OCI-LY7 (cell line): ENCODE measurements around a stretch of chr16.

GRCh38 chr16:89281011-89281714 lies 63.7 kb downstream of the ZNF778 start:
- PRO-cap: no peak
- RAMPAGE, long total RNA: no peak

DNA sequence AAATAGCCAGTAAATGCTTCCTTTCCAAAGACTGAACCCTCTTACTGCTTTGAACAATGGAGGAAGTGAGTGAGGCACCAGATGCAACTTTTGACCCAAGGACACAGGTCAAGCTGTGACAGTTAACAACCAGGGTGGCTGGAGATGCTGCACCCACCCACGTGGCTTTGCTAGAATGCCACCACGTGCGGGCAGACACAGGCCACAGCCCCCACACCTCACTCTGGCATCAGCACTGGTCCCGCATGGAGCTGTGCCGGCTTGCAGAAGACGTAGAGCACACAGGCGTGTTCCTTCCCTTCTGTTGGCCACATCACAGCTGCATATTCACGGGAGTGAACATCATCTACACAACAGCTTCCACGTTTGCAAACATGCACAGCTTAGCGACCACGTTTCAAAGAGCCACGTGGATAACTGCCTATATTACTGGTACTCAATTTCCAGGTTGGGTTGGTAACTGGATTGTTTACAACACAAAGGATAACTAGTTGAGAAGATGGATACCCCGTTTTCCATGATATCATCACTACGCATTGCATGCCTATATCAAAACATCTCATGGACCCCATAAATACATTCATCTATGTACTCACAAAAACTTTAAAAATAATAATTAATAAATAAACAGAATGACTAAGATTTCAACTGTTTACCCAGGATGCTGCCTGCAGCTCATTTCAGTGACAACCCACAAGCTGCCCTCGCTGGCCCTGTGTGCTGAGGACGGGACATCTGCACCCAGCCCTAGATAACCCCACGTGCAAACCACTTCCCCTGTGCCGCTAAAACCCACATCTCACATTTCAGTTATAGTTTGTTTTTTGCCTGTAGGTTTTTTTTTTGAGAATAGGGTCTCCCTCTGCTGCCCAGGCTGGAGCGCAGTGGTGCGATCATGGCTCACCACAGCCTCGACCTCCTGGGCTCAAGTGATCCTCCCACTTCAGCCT lies 132.1 kb downstream of the ANKRD11 start:
- PRO-cap: no peak
- RAMPAGE, long total RNA: no peak

DNA sequence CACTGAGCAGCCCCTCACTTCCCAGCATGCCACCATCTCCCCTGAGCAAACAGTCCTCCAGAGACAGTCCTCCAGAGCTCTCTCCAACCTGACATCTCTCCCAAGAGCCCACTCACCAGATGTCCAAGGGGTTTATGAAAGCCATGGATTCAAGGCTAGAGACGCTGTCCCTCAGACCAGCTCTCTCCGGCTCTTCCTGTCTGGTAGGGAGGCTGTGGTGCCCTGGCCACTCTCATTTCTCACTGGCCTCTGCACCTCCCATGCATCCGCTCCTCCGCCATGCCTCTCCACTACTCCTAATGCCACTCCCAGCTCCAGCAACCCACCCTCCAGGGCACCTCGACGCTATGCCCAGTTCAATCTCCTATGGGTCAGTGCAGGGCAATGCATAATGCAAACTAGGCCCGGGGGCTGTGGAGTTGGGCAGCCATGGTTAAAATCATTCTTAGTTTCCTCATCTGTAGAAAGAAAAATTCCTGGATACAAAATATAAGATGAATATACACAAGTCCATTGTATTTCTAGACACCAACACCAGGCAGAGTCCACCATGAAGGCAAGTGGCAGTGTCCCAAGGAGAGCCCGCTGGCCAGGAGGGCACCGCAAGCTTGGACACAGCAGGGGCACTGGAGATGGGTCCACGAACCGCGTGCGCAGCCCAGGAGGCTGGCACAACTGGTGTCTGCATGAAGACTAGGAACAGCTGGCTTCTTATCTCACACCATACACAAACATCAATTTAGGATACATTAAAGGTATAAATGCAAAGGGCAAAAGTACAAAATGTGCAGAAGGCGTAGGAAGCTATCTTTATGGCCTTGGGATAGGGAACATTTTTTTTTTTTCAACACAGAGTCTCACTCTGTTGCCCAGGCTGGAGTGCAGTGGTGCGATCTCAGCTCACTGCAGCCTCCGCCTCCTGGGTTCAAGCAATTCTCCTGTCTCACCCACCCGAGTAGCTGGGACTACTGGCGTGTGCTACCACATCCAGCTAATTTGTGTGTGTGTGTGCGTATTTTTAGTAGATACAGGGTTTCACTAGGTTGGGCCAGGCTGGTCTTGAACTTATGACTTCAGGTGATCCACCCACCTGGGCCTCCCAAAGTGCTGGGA lies 52.5 kb downstream of the ANKRD11 start:
- PRO-cap: no peak
- RAMPAGE, long total RNA: no peak

DNA sequence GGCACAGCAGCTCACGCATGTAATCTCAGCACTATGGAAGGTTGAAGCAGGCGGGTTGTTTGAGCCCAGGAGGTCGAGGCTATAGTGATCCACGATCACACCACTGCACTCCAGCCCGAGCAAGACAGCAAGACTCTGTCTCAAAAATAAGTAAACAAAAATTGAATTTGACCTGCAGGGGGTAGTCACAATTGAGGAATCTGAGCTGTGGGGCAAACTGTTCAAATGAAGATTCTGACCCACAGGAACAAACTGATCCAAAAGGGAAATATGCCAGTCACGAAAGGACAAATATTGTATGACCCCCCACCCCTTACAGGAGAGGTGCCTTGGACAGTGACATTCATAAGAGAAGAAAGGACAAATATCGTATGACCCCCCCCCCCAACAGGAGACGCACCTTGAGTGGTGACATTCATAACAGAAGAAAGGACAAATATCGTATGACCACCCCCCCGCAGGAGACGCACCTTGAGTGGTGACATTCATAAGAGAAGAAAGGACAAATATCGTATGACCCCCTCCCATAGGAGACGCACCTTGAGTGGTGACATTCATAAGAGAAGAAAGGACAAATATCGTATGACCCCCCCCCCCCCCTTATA lies 29.7 kb downstream of the ANKRD11 start:
- PRO-cap: no peak
- RAMPAGE, long total RNA: no peak

DNA sequence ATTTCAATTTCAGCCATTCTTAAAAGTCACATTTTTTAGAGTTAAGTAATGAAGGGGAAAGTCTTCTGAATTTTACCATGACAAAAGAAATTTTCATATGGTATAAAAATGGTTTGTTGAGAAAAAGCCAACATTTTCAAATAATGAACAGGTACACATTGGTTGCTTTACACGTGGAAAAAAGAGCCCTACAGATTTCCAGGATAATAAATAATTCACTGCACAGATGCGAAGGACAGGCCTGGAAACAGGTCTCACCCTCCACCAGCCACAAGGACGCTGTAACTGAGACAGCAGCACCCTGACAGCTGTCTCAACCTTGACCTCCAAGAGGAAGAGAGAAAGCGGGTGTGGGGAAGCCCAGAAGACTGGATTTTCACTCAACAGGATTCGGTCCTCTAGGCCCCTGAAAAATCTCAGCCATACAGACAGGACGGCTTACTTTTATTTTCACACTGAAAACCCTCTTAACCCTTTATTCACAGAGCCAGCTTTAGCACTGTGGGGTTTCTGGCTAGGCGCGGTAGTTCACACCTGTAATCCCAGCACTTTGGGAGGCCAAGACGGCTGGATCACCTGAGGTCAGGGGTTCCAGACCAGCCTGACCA lies 5.6 kb downstream of the ANKRD11 start:
- PRO-cap: no peak
- RAMPAGE, long total RNA: no peak

- PRO-cap: bidirectional peak, plus-strand start at chr16:89505683, minus-strand start at chr16:89505588
- RAMPAGE, long total RNA: no peak
These were observed 2.9 kb upstream of the SPG7 start for GRCh38 chr16:89505174-89505799.

DNA sequence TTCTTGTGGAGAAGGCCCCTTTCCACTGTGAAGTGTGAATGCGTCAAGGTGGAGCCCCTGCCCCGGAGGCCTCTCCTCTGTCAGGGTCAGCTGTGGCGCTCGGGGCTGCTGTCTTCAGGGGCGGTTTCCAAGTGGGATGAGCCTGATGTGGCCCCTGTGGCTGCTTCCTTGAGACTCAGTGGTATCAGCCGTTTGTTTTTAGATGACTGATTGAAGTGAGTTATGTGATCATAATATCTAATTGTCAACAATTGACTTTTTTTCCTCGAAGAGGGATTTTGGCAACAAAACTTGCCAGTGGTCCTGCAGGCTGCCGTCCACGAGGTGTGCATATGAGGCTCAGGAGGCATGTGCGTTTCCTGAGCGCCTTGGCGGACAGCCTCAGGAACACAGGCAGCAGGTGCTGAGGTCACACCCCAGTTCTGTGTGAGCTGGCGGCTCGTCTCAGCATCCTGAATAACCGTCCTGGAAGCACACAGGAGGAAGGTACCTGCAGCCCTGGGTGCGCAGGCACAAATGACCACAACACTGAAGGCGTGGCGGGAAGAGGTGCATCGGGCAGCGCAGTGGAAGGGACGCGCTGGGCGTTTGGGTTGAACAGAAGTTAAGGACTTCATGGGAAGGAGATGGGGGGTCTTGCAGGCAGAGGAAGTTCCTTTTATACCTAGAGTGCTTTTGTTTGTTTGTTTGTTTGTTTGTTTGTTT lies 11.7 kb downstream of the SPG7 start:
- PRO-cap: no peak
- RAMPAGE, long total RNA: no peak

DNA sequence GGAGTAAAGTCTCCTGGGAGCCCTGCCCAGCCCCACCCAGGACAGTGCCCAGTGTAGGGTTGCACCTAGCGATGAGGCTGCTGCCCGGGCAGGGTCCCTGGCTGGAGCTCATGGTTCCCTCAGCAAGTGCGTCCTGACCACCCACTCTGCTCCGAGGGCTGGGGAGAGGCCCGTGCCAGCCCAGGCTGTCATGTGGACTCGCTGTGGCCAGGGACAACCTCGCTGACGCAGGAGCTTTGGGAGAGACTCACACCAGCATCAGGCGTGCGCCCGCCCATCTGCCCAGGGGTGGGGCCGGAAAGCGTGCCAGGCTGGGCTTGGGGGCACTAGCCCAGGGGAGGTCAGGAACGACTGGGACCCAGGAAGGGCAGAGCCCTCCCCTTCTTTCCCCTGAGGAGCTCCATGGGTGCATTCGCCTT lies 19.7 kb downstream of the DPEP1 start:
- PRO-cap: no peak
- RAMPAGE, long total RNA: no peak

- PRO-cap: no peak
- RAMPAGE, long total RNA: no peak
These were observed 13.3 kb downstream of the CHMP1A start for GRCh38 chr16:89644010-89644758.

GRCh38 chr16:89717667-89718748 lies 2.7 kb downstream of the VPS9D1 start:
- PRO-cap: no peak
- RAMPAGE, long total RNA: no peak

DNA sequence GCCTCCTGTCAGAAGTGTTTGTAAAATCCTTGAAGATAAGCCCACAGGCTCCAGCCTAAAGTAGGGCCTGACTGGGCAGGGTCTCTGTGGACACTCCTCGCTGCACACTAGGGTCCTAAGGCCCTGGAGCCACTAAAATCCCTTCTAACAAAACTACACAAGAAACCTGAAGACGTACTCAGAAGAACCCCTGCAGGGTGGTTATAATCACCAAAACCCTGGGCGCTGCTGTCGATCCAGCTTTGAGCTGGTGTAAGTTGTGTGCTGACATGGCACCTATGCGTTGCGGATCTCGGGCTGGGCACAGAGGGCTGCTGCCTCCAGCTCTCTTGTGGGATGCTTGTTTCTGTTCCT lies 19.8 kb downstream of the ZNF276 start:
- PRO-cap: no peak
- RAMPAGE, long total RNA: no peak

- PRO-cap: no peak
- RAMPAGE, long total RNA: no peak
These were observed 510 bp downstream of the SPIRE2 start for GRCh38 chr16:89828603-89829366.

- PRO-cap: no peak
- RAMPAGE, long total RNA: no peak
These were observed 18.7 kb downstream of the TCF25 start for GRCh38 chr16:89892134-89892533.

GRCh38 chr16:89921654-89922239 lies 1.4 kb upstream of the TUBB3 start:
- PRO-cap: bidirectional peak, plus-strand start at chr16:89921928, minus-strand start at chr16:89921841
- RAMPAGE, long total RNA: no peak

DNA sequence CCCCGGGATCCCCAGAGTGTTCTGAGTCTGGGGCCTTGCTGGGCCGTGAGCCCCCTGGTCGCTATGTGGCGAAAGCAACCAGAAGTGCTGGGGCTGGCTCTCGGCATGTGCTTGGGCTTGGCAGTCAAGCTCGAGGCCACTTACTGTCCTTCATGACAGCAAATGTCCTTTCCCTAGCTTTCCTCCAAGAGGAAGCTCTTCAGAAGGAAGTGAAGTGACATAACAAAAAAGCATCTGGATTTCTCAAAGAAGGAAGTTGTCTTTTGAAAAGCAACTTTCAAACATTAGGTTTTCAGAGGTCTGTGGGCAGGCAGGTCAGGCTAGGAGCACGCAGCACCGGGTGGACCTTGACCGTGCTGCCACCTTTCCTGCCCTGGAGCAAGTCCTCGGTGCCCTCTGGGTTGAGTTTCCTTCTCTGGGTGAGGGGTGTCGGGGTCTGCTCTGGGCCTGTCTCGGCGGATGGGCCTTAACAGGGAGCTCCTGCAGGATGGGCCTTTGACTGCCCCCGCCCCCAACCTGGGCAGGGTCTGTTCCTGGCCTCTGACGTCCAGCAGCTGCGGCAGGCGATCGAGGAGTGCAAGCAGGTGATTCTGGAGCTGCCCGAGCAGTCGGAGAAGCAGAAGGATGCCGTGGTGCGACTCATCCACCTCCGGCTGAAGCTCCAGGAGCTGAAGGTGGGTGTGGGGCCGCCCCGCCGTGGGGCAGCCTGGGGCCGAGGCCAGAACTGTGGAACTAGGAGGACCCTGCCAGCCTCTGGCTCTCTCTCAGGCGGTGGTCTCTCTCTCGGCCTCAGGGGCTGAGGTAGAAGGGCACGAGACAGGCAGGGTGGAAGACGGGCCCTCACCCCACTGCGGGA lies 8.7 kb downstream of the DEF8 start:
- PRO-cap: no peak
- RAMPAGE, long total RNA: no peak

GRCh38 chr16:89973304-89973850 lies 24.8 kb downstream of the DEF8 start:
- PRO-cap: no peak
- RAMPAGE, long total RNA: no peak

DNA sequence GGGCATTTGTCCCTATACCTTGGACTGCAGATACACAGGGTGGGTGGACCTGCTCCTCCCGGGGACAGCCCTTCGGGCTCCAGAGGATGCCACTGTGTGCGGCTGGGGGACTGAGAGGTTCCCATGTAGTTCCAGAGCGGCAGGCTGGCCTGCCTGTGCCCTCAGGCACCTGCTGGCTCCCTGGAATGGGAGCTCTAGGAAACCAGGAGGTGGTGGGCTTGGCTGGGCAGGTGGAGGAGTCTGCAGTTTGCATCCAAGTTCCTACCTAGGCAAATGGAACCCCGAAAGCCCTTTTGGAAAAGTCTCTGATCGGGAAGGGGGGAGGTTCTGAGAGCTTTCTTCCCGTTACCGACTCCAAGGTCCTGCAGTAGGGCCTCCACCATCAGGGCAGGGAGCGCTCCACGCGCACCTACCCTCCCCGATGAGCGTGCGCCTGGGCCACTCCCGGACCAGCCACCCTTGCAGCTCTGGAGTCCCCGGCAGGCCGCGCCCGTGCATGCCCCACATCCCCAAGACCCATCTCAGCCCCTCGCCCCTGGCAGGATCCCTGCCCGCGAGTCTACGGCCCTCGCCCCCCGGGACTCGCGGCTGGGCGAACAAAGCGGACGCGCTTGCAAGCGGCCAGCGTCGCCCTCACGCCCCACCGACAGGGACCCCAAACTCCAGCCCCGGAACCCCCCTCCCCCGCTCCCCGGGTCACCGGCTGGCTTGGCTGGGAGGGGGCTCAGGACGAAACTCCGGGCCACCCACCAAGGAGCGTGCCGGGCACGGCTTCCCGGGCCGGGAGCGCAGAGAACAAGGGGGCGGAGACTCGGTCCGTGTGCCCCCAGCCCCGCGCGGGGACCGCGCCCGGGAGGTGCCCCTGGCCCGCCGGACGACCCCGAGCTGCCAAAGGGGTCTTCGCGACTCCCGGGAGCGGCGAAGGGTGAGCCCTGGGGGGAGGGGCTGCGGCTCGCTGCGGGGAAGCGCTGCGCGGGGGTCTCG lies 657 bp downstream of the DBNDD1 start:
- PRO-cap: no peak
- RAMPAGE, long total RNA: no peak

- PRO-cap: unidirectional peak, plus-strand start at chr16:90082172; unidirectional peak, plus-strand start at chr16:90082203
- RAMPAGE, long total RNA: no peak
These were observed 4.9 kb upstream of the PRDM7 start for GRCh38 chr16:90081937-90082432.